REH cell (cell line): ENCODE measurements around a stretch of chr15.

DNA sequence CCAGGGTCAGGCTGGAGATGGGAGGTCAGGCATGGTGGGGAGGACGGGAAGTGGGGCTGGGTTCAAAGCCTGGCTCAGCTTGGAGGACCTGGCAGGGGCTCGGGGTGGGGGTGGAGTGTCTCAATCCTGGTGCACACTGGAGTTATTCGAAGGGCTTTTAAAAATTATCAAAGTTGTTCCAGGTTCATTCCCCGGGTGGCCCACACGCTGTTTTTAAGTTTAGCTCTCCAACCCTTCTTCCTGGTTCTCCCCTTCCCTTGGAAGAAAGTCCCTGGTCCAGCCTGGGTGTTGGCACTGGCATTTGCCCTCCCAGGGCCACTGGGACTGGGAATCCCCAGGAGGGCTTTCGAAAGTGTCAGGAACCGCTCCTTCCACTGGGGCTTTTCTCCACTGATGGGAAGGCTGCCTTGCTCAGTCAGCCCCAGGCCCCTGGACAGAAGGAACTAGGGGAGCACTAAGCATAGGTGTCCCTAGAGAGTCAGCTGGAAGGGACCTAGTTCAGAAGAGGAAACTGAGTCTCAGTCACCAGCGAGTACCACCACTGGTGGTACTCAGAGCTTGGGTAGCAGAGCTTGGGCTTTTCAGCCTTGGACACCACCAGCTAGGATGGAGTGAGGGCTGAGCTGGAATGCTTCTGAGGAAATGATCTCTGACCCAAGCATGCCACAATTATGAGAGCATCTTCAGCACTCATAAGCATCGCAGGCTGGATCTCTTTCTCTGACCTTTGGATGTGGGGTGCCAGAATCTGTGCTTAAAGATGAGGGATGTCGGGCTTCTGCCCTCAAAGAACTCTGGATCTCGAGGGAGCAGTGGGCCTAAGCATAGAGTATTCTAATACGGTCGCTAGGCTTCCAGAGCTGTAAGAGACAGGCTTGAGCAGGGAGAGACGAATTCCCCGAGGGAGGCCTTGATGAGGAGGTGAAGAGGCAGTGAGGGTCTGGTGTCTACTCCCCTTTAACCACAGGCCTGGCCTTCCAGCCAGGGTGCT, 36.2 kb downstream of the ZNF710 start:
- PRO-cap = no peak

GRCh38 chr15:90049765-90050570, 48.8 kb downstream of the ZNF710 start:
- PRO-cap = no peak

GRCh38 chr15:90067825-90068634, 34.2 kb downstream of the IDH2 start:
- PRO-cap = no peak

GRCh38 chr15:90098928-90099525, 3.2 kb downstream of the IDH2 start:
- PRO-cap = no peak

GRCh38 chr15:90227948-90228359, 5.8 kb downstream of the CIB1 start:
- PRO-cap = no peak

GRCh38 chr15:90271021-90271808, 5.7 kb downstream of the NGRN start:
- PRO-cap = no peak

DNA sequence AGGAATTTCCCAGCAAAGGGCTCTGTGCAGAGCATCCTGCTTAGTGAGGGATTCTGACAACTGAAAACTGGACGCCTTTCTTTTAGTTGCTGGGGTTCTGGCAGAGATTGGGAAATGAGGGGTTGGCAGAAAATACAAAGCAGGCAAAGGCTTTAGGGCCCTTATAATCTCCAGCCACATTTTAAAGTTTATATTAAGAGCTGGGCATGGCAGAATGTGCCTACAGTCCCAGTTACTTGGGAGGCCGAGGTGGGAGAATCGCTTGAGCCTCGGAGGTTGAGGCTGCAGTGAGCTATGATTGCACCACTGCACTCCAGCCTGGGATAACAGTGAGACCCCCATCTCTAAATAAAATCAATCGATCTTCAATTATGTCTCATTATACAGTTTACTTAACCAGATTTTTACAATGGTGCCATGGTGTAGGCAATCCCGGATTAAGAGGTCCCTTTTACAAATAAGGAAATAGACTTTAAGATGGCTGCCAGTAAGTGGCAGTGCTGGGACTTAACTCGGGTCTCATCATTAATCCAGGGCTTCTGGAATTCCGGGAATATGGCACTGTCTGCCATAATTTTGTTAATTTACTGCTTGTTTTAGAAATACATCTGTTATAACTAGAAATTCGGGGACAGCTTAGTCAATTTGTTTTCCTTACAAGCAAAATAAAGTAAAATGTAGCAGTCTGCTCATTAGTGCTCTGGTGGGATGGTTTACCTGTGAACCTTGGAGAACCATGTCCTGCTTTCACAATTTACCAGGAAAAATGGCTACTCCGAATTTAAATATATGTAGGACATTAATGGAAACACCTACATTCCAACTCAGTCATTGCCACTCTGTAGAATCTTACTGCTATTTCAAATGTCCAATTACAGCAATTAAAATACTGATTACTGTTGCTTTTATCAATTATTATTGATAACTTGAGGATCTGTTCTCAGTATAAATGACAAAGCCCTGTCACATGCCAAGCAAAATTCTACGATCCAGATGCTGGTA, 7.2 kb downstream of the NGRN start:
- PRO-cap = no peak

- PRO-cap = unidirectional peak, plus-strand start at chr15:90291900
These were observed 26.2 kb downstream of the NGRN start for GRCh38 chr15:90291572-90292160.

- PRO-cap = bidirectional peak, plus-strand start at chr15:90377154, minus-strand start at chr15:90377090
These were observed 11.0 kb upstream of the IQGAP1 start for GRCh38 chr15:90376988-90377449.

- PRO-cap = no peak
These were observed 12.3 kb downstream of the IQGAP1 start for GRCh38 chr15:90400305-90400725.

- PRO-cap = no peak
These were observed 26.6 kb downstream of the IQGAP1 start for GRCh38 chr15:90414741-90415010.

- PRO-cap = no peak
These were observed 28.7 kb upstream of the CRTC3 start for GRCh38 chr15:90500761-90501710.

DNA sequence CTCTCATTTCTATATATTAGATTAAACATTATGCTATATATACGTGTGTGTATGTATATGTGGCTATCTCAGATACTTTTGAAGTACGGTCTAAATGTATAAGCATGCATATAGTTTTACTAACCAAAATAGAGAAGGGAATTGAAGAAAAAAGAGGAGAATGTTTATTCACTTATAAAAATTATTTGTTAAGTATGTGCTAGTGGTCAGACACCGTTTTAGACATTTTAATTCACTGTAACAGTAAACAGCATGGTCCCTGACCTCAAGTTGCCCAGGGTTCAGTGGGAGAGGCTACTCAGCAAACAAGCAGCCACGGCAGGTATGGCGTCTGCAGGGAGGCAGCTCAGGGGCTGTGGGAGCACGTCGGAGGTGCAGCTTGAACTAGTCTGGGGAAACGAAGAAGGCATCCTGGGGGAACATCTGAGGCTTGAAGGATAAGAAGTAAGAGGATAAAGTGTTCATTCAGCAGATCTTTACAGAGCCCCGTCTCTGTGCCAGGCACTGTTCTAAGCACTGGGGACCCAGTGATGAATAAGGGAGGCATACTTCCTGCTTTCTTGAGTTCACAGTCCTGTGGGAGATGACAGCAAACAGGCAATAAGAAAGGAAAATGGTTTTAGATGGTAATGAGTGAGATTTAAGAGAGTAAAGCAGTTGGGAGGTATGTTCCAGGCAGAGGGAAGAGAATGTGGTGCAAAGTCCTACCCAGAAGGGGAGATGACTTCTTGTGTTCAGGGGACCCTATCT, 66.1 kb downstream of the CRTC3 start:
- PRO-cap = no peak

DNA sequence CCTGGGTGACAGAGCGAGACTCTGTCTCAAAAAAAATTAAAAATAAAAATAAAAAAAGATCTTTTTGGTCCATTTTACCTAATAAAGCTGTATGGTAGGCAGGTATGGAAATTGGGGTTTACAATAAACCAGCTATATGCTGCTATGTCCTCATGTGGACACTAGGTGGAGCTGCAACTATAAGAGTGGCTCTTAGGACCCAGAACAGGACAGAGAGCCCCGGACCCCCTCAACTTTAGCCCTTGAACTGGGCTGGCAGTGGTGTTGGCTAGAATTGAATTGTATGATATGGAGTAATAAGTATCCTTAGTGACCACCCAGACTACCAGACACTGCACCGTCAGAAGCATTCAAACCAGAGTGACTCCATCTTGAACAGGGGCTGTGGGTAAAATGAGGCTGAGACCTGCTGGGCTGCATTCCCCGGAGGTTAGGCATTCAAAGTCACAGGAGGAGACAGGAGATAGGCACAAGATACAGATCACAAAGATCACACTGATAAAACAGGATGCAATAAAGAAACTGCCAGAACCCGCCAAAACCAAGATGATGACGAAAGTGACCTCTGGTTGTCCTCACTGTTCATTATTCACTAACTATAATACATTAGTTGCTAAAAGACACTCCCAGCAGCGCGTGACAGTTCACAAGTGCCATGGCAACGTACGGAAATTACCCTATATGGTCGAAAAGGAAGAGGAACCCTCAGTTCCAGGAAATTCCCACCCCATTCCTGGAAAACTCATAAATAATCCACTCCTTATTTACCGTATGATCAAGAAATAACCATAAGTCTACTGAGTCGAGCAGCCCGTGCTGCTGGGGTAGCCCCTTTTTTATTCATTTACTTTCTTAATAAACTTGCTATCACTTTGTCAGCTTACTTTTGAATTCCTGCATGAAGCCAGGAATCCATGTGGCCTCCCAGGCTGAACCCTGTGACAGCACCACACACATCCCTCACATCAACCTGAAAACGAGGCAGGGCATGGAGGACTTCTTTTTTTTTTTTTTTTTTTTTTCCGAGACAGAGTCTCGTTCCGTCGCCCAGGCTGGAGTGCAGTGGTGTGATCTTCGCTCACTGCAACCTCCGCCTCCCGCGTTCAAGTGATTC, 68.7 kb upstream of the BLM start:
- PRO-cap = no peak

GRCh38 chr15:90872606-90873301, 4.4 kb downstream of the FURIN start:
- PRO-cap = no peak

DNA sequence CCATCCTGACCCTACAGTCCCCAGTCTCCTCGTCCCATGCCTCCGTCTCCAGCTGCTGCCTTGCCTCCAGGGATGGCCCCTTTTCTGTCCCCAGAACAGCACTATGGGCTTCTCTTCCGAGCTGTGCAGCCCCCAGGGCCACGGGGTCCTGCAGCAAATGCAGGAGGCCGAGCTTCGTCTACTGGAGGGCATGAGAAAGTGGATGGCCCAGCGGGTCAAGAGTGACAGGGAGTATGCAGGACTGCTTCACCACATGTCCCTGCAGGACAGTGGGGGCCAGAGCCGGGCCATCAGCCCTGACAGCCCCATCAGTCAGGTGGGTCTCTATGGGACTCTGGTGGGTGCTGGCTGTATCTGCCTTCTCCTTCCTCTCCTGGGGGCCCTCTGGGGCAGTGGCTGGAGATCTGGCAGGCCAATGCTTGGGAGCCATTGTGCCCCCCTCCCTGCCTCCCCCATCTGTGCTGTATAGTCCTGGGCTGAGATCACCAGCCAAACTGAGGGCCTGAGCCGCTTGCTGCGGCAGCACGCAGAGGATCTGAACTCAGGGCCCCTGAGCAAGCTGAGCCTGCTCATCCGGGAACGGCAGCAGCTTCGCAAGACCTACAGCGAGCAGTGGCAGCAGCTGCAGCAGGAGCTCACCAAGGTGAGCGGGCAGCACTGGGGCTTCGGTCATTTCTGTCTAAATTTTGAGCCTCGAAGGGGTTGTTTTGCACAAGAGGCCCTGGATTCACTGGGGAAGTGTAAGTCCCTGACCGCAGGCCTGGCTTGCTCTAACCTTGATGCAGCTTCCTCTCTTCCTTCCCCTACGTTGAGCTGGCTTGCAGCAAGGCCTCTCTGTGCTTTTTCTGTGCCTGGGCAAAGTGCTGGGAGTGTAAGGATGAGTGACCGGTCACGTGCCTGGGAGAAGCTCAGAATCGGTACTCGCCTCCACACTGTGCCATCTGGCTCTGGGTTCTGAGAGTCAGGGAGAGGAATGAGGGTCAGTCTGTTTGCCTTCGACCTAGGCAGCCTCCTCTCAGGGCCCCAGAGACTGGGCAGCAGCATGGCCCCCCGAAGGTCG, 969 bp downstream of the FES start:
- PRO-cap = unidirectional peak, minus-strand start at position 537 of the sequence

DNA sequence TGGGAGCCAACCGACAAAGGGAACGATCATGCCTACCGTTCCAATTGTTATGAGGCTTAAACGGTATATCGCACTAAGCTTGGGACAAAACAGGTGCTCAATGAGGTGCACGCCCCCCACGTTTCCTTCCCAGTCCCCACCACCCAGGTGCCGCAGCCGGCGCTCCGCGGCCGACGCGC, 214 bp downstream of the HDDC3 start:
- PRO-cap = no peak

DNA sequence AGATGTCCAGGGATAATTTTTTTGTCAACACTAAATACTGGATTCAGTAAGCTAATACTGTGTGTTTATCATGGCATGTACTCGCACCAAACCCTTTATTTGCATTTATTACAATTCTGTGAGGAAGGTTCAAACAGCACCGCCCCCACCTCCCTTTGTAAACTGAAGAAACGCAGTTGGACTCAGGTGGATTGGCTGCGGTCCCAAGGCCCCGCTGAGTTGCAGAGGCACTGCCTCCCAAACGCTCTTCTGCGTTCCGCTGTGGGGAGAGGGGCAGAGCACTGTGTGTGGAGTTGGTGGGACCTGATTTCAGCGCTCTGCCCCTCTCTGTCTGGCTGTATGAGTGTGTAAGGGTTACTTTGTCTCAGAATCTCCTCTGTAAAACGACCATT, 1.2 kb downstream of the RCCD1 start:
- PRO-cap = no peak

- PRO-cap = no peak
These were observed 308.6 kb downstream of the SV2B start for GRCh38 chr15:91408459-91409315.

GRCh38 chr15:91536628-91537271, 316.8 kb upstream of the SLCO3A1 start:
- PRO-cap = no peak